ENCODE measurements around the genes NCAN, TSSK6, ZNF90 and ZNF431.

- PRO-cap: no peak
These were observed 36.7 kb downstream of the TMEM161A start for GRCh38 chr19:19101492-19102027.

GRCh38 chr19:19134364-19135278, 3.7 kb downstream of the TMEM161A start:
- PRO-cap: unidirectional peak, plus-strand start at chr19:19134818

- PRO-cap: no peak
These were observed 1.8 kb downstream of the RFXANK start for GRCh38 chr19:19193781-19194259.

- PRO-cap: unidirectional peak, plus-strand start at chr19:19211958
These were observed at the start of gene NCAN for GRCh38 chr19:19211619-19212246. Gene NCAN (plus strand): TSS chr19:19211958.

- PRO-cap: no peak
These were observed 16.6 kb downstream of the SUGP1 start for GRCh38 chr19:19303556-19304276.

DNA sequence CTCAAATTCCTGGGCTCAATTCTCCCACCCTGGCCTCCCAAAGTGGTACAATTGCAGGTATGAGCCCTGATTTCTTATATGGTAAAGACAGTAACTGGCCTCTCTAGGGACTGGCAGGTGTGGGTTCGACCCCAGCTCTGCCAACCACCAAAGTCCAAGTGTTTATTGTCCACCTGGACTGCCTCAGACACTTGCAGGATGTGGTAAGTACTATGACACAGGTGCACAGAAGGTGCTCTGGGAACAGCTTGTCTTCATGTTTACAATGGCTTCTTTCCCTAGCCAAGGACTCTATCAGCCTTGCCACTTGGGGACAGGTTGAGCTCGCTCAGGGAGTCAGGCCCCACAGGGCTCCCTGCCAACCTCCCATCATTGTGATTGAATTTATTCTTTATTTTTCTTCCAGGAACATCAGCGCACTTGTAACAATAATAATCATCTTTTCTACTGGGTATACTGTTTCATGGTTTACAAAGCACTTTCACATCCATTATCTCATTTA, 24.5 kb upstream of the GATAD2A start:
- PRO-cap: no peak

GRCh38 chr19:19407359-19407949, 2.0 kb downstream of the GATAD2A start:
- PRO-cap: no peak

DNA sequence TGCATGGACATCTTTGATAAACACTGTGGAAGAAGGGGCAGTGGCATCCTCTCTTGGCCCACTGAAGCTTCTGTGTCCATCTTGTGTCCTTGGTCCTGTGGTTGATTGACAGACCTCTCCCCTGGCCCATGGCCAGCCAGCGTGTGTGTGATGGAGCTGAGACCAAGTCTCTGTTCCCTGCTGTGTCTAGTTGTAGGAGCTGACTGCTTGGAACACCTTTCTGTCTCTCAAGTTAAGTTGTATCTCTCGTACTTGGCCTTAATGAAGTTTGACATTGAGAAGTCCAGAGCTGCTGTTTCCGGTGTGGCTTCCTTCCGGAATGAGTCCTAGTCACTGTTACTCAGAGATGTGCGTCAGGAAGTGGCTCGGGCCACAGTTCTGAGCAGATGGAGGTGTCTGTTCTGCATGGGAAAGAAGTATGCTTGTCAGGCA, 54.2 kb downstream of the GATAD2A start:
- PRO-cap: no peak

DNA sequence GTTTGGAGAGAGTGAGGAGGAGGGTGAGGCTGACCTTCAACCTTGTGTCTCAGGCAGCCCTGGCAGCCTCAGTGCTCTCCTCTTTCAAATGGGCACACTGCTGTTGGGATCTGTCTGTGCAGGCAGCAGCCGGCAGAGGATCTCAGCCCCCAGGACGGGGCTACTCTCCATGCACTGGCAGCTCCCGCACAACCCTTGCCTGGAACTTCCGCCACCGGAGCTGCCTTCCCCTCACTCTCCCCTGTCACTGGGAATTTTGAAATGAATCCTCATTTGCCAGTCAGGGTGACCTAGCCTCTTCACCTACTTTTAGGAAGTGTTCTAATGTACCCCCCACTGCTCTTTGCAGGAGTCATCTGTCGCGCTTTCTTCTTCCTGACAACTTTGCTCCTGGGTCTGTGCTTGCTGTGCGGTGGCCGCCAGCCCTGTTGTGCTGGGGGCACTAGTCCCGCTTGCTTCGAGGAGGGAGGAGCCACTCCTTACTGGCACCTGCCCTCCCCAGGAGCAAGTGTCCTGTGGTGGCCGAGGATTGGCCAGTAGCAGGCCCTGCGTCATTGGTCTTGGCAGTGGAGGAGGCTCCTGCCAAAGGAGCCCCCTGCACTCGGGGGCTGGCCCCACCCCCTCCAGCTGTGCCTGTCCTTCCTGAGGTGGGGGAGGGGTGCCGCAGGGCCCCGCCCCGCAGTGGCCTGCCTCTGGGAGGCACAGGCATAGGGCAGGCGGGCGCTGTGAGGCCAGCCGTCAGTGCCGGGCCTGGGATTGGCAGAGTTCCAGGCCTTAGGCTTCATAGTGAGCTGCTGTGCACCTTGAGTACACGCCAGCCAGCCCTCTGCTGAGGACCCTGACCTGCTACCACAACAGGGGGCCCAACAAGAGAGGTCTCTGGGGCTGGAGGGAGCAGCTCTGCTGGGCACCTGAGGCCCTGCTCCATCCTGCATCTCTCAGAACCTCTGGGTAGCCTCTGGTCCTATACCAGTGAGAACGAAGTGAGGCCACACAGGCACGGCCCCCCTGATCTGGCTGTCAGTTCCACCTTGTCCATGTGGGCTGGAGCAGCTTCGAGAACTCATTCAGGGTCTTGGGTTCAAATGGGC, 53.2 kb downstream of the TSSK6 start:
- PRO-cap: no peak

DNA sequence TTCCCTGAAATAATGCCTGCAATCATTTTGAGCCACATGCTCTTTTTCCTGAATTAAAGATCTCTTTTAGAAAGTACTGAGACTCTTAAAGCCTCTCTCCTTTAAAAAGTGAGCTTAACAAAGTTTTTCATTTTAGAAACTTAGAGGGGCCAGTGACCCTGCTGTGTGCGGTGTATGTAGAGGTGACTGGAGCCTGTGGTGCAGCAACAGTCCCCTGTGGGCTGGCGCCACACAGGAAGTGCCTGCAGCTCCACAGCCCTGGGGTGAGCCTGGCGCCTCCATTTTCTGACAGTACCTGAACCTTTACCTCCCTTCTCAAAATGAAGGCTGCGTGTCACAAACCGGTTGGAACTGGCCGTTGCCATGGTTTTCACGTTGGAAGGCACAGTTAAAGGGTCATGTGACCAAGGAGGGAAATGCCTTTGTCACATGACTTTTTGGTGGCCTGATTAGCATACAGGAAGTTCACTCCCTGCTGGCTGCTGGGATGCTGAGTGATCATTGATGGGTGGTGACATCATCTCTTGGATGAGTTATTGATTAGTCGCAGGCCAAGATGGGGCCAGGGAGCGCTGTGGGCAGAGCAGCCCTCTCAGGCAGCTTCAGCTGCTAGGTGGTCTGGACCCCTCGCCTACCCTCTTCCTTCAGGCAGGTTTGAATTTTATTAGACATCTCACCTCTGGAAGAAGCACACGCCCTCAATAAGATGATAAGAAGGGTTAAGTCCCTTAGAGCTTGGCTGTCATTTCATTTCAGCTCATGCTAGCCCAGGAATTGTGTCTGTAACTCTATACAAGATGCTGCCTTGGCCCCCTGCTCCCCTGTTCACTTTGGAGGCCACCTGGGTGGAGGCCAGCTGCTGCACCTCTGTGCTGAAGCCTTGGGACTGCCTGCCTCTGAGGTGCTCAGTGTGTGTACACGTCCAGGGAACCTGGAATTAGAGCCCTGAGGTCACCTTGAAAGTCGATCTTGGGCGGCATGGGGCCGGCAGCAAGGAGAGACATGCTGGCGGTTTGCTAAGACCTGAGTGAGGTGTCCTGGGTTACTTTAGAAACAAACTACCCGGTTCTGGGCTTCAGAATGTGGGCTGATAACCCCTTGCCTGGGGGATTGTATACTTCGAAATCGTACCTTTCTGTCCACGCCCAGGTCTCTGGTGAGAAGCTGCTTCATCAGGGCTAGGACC, 25.9 kb downstream of the TSSK6 start:
- PRO-cap: bidirectional peak, plus-strand start at position 543 of the sequence, minus-strand start at position 322 of the sequence

GRCh38 chr19:19492105-19492653, 23.2 kb downstream of the TSSK6 start:
- PRO-cap: no peak

- PRO-cap: no peak
These were observed 8.9 kb downstream of the TSSK6 start for GRCh38 chr19:19506187-19507056.

DNA sequence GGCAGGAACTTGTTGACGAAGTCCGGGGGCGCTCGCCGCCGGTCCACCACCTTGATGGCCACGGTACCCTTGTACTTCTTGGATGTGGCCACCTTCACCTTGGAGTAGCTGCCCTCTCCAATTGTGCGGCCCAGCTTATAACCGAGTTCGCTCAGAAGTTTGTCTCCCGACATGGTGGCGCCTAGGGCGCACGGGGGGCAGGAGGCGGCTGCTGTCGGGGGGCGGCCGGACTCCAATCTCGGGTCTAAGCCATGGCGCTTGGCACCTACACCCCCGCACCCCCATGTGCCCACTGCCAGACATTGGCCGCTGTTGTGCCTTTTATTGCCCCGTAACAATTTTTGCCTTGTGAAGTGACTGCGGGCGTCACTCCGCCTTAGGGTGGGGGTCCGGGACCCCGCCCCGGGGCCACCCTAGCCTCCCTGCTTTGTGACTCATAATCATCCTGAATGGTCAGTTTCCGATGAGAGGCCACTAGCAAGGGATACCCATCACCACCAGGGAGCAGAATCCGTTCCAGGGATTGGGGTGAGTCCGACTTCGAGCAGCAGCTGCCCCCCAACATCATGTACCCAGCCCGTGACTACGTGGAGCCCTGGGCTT, at the start of gene TSSK6:
TSS of gene TSSK6 (minus strand) at position 294 of the 603 bp plus-strand sequence.
- PRO-cap: no peak

DNA sequence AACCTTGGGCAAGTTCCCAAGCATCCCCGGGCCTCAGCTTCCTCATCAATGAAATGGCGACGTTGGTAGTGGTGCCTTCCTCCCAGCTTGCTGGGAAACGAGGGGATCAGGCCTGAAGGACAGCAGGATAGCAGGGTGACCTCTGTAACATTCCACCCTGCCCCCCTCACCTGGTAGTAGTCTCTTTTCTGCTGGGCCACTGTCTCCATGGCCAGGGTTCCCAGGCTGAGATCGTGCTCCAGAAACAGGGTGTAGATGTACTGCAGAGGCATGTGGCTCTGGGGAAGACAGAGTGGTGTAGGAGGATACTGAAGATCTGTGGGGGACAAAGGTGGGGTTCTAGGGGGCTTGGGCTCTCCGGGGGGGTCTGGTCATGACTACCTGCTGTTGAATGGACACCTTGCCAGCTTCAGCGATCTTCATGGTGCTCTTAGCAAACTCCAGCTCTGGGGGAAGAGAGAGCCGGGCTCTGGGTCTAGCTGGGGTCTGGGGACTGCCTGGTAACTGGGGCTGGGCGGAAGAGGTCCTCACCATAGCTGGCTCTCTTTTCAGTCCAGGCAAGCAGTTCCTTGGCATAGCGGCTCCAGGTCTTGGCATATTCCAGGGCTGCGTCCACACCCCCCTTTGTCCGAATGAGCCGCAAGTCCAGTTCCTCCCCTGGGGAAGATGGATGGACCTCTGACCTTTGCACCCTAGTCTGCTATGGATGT, 3.4 kb downstream of the GMIP start:
- PRO-cap: no peak

GRCh38 chr19:19644987-19646042, 1.9 kb upstream of the GMIP start:
- PRO-cap: no peak

DNA sequence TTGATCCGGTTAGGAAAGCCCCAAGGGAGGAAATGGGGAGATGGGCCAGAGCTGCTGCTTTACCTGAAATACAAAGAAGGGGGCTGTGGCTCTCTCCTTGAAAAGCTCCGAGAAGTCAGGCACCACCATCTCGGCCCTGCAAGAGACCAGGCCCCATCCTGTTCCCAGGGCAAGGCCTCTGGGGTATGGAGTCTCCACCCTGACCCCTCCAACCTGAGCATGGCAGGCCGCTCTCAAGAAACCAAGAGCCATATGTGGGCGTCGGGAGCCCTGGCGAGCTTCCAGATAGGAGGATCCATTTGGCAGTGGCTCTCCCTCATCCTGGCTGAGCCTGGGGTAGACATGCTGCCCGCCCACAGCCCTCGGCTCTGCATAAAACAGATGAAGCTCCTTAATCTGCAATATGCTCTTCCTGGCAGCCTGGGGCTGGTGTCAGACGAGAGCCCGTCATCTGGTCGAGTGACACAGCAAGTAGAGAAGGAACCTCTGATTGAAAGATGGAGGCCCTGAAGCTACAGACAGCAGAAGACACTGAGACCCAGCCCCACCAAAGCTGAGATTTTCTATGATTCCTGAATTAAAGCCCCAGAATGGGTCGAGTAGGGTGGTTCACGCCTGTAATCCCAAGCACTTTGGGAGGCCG, 6.1 kb downstream of the ATP13A1 start:
- PRO-cap: no peak

DNA sequence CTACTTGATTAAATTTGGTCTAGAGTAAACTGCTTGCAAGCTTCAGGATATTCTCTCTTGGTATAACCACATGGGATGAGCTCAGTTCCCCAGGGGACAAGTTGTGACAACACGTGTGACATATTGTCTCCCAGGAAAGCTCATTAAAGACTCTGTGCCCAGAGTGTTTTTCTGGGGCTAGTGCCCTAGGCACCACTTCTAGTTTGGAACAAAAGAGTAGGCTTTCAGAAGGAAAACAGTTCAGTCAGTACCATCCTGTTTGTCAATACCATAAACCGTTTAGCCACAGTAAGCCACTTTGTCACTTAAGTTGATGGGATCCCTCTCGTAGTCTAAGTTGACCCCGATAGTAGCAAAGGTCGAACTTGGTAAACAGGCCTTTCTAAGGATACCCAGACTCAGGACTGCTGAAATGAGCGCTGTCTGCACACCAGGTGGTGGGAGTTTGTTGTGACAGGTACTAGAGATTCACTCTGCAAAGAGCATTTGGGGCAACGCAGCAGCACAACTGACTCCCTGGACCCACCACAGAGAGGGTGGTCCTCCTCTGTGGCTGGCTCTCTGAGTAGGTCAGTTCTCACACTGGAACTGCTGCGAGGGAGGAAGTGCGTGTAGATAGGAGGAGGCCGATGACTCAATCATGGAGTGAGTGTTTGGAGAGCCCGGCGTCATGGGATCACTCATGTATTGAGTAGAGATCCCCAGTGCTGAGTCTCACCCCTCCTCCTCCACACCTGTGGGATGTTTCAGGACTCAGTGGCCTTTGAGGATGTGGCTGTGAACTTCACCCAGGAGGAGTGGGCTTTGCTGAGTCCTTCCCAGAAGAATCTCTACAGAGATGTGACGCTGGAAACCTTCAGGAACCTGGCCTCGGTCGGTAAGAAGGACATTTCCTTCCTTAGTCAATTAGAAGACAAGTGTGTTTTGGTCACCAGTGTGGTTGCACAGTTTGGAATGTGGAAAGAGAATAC, 8.8 kb downstream of the ZNF101 start:
- PRO-cap: no peak

GRCh38 chr19:19820832-19821313, 677 bp downstream of the ZNF506 start:
- PRO-cap: no peak

GRCh38 chr19:20077618-20078574, at the start of gene ZNF90:
Gene ZNF90 (plus strand): TSS chr19:20078000.
- PRO-cap: bidirectional peak, plus-strand start at chr19:20077973, minus-strand start at chr19:20077819; bidirectional peak, plus-strand start at chr19:20078284, minus-strand start at chr19:20078273

- PRO-cap: bidirectional peak, plus-strand start at chr19:21142040, minus-strand start at chr19:21141900; bidirectional peak, plus-strand start at chr19:21142289, minus-strand start at chr19:21142248; unidirectional peak, minus-strand start at chr19:21142471
These were observed at the start of gene ZNF431 for GRCh38 chr19:21141611-21142832. Gene ZNF431 (plus strand): TSS chr19:21142040.

All from endodermal cell (in vitro differentiated cells).